Left common carotid artery plus branches (tissue), 1 donor: ENCODE data around the gene FOXM1.

GRCh38 chr12:1932059-1933061 is 13.9 kb upstream of the CACNA2D4 start:
- PRO-cap, result no peak

DNA sequence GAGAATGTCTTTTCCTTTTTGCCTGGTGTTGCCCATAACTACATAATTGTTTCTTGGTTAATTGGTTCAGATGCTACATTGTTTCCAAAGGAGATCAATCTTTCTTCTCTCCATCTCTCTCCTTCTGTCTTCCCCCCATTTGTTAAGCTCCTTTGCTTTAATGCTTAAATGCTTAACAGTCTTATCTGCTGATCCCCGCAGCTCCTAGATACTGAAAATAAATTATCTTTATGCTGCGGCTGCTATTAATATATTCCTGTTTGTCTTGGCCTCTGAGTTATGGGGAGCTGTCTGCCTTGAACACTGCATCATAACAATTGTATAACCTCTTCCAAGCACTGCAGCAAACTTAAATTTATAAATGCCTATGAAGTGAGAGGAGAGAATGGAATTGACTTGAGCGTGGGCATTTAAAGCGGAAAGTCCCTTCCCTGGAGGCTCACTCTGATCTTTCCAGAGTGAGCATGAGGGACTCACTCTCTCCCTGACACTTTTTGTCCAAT is 23.0 kb upstream of the DCP1B start:
- PRO-cap, result no peak

GRCh38 chr12:2054704-2054996 is 1.9 kb downstream of the CACNA1C start:
- PRO-cap, result no peak

- PRO-cap, result no peak
Observed at GRCh38 chr12:2075415-2075923, 22.7 kb downstream of the CACNA1C start.

GRCh38 chr12:2136104-2136777 is 83.5 kb downstream of the CACNA1C start:
- PRO-cap, result no peak

DNA sequence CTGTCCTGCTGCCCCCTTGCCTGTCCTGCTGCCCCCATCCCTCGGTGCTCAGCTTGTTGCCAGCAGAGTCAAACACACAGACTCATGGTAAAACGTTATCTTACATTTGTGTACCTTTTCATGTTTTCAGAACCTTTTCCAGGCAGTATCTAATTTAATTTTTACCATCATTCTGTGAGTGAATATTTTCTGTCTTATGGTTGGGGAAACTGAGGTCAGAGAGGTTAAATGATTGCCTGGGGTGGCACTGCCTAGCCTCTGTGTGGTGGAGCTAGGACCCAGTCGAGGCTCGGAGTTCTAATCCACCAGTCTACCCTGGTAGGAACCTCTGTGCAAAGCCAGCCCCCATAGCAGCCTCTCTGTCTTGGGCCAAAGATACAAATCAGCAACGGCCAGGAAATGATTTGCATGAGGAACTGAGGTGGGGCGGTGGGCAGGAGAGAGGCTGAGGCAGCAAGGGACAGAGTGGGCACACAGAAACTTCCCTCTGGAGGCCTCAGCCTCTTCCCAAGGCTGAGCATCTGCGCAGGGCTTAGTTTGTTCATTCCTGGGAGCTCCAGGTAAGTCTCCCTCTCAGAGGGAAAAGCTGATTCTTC is 134.3 kb downstream of the CACNA1C start:
- PRO-cap, result no peak

DNA sequence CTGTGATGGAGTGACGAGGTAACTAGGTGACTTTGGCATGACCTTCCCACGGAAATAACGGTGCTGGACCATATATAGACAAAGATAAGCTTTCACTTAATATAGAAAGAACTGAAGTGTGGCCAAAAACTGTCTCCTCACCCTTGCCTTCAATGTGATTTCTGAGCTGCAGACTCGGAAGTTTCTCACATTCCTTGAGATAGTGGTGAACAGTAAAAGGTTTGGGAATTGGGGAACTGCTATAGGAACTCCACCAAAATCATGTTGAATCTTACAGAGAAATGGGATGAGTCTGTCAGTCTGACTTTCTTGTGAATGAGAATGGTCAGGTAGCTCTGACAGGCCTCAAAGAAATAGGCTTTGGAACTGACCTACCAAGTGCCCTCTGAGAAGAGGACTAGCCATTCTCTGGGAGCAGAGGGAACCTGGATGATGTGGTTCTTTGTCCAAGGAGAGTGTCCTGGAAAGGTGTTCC is 185.5 kb downstream of the CACNA1C start:
- PRO-cap, result no peak

DNA sequence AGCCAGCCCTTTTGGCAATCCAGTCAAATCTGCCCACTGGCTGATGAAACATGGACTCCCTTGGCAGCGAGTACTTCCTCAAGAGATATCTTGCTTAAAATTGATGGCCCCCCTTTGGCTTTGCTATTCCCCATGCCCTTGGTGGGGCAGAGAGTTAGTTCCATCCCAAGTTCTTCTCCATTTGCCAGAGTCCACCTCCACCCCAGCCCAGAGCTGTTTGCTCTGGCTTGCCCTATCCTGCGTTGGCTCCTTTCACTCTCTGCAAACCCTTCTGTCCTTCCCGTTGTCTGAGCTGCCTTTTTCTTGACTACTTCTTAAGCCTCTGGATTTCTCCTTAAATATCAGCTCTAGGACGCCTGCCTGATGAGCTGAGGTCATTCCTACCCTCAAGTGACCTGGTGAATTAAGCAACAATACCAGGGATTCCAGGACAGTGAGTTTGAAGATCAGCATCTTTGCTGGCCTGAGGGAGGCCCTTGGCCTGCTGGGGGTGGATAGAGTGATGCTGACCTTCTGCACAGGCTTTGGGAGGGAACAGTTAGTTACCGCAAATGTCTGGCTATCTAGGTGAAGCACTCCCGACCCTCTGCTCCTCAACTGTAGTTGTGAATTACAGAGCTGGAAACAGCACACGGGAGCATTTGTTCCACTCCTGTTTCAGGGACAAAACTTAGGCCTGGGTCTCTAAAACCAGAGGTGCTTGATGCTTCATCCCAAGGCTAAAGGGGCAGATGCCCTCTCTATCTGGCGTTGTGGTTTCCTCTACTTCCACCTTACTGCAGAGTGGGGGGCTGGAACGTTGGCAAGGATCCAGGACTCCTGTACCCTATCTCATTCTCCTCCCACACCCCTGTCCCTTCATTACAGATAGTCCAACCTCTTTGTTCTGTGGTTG is 212.1 kb downstream of the CACNA1C start:
- PRO-cap, result unidirectional peak, minus-strand start at position 309 of the sequence

- PRO-cap, result no peak
Observed at GRCh38 chr12:2295615-2296552, 243.1 kb downstream of the CACNA1C start.

DNA sequence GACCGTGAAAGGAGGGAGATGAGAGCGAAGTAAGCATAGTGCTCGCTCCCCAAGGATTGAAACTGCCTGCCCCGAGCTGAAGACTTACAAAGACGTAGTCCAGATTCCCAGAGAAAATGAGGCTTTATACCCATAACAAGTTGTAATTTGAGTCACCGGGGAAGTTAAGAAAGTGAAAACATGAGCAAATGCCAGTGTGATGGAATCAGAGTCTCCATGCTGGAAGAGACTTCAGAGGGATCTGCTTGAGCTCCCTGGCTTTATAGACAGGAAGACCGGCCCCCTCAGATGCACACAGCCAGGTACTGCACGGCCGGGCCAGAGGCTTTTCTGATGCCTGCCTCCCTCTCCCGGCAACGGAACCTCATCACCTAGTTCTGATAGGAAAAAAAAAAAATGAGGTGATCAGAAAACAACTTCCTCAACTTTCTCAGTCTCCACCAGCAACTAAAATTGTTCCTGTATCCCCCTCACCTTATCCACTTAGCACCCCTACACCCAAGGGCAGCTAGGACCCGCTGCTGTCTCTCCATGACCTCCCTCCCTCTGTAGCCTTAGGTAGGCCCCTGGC is 332.3 kb downstream of the CACNA1C start:
- PRO-cap, result bidirectional peak, plus-strand start at position 220 of the sequence, minus-strand start at position 58 of the sequence

GRCh38 chr12:2798263-2799318 is 3.8 kb downstream of the FKBP4 start:
- PRO-cap, result no peak

DNA sequence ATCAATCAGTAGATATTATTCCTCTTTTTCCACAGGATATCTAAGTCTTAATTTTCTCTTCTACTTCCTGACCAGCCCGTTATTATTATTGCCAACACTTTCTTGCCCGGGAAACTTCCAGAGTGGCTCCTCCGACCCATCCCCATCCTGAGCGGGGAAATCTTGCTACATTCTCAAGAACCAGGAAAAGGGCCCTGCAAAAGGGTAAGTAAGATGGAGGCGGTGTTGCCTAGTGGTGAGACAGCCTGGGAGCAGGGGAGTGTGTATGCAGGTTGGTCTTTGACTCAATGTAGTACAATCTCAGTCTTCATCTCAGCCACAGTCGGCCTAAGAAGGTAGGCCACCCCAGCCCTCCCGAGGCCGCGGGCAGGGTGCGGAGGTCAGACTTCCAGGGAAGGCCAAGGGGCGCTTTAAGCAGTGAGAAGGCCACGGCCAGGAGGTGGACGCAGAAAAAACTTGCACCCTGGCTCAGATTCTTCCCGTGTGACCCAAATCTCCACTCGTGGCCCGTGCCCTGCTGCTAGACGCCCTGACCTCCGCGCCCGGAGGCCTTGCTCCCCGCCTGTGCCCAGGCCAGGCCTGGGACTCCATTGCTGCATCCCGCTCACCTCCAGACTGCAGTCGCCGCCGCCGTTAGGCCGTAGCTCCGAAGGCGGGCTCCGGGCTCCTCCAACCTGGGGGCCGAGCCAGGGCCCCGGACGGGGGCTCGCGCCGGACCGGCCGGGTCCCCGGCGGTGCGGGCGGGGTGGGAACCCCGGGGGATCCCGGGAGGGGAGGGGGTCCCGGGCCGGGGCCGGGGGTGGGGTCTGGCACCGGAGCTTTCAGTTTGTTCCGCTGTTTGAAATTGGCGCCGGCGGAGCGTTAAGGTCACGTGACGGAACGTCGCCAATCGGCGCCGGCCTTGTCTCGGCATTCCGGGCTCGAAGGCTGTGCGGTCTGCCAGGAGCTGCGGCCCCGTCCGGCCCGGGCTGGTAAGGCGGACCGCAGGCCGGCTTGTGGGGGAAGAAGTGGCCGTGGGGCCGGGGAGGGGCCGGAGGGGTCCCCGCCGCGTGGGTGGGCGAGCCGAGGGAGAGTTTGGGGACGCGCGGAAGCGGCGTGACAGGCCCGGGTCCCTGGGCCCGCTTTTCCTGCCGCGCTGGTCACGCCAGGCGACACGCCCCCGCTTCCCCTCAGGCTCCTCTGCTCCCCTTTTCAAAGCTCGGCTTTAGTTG is at the start of gene FOXM1:
Gene FOXM1, minus strand, starts transcription at position 863 of the 1,211 bp plus-strand sequence.
- PRO-cap, result unidirectional peak, plus-strand start at position 912 of the sequence

DNA sequence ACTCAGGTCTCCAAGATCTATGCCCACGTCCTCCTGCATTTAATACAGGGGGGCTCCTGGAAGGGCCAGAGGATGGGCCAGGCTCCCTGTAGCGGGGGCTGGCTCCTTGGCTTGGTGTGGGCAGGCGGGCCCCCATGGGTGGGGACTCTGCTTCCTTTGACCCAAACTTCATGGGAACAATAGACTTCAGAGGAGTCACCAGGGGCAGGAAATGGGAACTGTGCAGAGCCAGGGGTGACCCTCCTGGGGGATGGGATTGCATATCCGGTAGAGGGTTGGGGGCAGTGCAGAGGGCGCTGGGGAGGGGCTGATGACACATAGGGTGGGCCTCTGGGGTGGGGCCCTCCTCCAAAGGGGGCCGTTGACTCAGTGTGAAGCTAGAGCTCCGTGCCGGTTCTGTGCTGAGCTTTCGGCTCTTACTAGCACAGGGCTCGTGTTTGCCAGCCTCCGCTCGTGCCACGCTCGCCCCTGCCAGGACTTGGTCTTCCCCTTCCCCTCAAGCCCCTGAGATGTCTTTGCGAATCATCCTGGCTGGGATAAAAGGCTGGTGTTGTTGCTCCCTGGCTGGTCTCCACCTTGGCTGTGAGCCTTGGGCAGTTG is 4.7 kb downstream of the TEAD4 start:
- PRO-cap, result no peak

DNA sequence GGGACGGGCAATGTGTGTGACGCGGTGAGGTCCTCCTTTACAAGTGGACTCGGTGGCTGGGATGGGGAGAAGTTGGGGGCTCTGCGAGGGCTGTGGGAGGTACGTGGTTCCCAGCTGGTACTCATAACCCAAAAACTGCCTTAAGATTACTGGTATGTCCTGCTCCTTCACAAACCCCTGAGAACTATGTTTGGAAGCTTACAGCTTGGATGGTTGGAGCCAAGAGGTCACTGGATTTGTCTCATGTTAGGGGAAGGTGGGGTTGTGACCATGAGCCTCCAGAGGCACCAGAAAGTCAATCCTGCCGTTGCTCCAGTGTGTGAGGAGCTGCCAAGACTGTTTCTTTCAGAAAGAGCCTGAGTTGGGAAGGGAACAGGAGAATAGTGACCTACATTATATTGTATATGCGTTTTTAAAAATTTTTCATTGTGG is 33.5 kb downstream of the TEAD4 start:
- PRO-cap, result no peak

DNA sequence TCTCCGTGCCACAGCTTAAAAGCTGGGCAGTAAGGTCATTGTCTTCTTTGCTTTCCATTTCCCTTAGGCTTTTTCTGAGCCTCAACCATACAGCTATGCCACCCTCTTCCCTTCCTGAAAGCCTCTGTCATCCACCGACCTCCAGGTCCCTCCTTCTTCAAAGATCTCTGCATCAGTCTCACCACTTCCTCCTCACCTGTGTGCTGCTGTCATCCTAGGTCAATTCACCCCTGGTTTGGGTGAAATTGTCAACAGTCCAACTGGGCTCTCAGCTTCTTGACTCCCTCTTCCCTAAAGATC is 15.7 kb upstream of the TSPAN9 start:
- PRO-cap, result no peak

GRCh38 chr12:3077777-3078634 is 827 bp downstream of the TSPAN9 start:
- PRO-cap, result no peak

DNA sequence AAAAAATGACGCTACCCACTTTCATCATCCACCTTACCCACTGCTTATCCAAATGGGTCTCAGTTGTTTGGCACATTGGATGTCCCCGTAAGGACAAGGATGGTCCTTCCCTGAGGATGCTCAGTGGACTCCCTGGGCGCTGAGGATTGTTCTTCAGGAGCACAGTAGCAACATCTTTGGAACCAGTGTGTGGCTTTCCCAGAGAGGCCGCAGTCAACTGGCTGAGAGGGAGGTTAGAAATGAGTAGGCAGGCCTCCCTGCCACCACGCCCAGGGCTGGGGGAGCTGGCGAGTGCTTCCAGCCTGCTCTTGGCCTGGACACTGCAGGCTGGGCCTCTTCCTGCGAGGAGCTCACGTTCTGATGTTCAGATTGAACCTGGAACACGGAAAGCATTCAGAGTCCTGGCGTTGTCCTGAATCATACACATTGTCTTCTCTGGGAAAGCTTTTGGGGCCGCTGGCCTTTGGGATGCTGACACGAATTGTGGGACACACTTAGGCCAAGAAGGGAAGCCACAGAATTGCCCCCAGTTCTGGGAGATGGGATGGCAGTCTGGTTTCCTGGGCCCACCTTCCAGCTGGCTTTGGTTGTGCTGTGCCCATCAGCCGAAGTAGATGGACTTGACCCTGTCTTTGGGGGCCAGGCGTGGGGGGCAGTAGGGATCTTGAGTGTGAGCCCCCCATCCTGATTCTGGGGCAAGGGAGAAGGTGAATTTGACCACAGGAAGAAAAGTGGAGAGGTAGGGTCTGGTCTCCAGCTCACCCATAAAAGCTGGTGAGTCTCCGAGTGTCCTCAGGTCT is 15.7 kb downstream of the TSPAN9 start:
- PRO-cap, result no peak

GRCh38 chr12:3130028-3130486 is 52.9 kb downstream of the TSPAN9 start:
- PRO-cap, result no peak

GRCh38 chr12:3132714-3133102 is 55.5 kb downstream of the TSPAN9 start:
- PRO-cap, result no peak

DNA sequence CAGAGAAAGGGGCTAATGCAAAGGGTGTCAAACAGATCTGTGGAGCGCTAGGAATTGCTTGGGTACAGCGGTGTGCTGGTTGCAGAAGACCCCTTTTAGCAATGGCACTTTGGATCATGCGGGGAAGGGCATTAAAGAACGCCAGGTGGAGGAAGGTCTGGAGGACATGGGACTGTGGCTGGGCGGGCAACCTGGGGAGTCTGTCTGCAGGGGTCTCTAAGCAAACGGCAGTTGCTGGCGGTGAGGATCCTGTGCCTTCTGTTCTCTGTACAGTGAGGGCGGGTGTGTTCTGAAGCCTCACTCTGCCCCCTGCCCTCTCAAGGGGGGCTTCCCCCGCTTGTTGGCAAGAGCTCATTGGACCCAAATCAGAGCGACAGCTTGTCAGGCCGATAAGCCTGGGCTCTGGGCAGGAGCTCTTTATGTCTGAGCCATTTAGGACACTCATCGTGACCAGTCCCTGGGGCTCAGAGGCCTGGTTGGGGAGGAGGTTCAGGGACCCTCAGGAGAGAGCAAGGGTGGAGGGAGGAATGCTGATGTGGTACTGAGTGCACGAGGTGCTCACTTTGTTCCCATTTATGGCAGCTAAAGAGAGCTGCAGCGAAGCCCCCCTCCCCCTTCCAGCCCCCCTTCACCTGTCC is 136.0 kb downstream of the TSPAN9 start:
- PRO-cap, result no peak